Bile duct (tissue), 1 donor: ENCODE measurements around the genes TTBK1 and SLC22A7.

- PRO-cap: no peak
These were observed 23.0 kb downstream of the CUL9 start for GRCh38 chr6:43204949-43205519.

GRCh38 chr6:43243053-43243791, at the start of gene TTBK1:
Gene TTBK1, plus strand, starts transcription at chr6:43243481.
- PRO-cap: no peak

DNA sequence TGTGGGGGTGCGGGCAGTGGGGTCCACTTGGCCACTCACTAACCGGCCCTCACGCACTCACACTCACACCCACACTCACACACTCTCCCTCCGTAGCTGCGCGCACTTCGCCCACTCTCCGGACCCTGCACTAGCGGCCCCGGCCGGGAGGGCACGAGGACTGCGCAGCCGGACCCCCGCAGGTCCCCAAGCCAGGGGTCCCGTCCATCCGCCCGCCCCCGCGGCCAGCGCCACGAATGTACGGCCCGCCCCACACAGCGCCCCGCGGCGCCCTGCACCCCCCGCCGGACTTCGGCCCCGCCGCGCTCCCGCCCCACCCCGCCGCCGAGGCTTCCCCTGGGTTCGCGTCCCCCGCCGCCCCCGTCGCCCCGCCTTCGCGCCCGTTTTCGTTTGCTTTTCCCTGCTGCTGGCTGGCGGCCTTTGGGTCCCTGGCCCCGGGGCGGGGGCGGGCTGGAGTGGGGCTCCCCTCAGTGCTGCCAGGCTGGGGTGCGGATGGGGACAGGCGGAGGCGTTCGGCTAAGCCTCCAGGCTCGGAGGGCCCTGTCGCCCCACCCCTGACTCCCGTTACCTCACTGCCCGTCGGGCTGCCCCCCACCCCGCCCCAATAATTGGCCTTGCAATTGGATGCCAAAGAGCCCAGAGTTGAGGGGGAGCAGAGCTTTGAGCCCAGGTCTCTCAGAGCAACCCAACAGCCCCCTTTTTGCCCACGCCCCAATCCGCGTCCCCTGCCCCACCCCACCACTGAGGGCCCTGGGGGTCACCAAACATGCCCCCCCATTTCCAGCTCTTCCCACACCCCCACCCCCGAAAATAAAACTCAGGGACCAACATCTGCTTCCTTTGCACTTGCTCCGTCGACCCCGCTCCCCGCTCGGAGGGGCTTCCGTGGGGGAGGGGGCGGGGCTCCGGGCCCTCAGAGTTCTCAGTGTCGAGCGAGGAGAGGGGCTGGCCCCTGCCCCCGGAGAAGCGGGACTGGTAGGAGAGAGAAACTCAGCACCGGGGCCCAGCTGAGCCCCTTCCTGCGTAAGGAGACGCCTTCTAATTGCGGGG, 22.7 kb upstream of the SLC22A7 start:
- PRO-cap: bidirectional peak, plus-strand start at position 479 of the sequence, minus-strand start at position 274 of the sequence

DNA sequence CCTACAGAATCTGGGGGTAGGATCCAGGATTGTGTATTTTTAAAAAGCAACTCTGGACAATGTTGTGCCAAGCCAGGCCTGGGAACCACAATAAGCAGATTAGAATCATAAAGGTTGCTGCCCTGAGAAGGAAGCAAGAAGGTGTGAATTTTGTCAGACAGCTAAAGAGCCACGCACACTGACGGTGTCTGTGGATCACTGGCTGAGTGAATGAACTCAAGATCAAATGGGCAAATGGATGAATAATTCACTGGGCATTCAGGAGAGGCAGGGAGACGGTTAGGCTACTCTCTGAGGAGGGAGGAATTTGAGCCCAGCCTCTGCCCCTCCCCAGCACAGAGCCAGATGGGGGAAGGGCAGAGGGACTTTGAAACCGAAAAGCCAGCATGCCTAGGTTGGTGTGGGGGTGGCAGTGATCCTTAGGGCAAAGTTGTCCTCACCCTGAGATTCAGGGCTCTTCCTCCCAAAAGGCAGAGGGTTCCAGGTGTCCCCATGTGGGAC, 19.5 kb upstream of the SLC22A7 start:
- PRO-cap: bidirectional peak, plus-strand start at position 250 of the sequence, minus-strand start at position 212 of the sequence

DNA sequence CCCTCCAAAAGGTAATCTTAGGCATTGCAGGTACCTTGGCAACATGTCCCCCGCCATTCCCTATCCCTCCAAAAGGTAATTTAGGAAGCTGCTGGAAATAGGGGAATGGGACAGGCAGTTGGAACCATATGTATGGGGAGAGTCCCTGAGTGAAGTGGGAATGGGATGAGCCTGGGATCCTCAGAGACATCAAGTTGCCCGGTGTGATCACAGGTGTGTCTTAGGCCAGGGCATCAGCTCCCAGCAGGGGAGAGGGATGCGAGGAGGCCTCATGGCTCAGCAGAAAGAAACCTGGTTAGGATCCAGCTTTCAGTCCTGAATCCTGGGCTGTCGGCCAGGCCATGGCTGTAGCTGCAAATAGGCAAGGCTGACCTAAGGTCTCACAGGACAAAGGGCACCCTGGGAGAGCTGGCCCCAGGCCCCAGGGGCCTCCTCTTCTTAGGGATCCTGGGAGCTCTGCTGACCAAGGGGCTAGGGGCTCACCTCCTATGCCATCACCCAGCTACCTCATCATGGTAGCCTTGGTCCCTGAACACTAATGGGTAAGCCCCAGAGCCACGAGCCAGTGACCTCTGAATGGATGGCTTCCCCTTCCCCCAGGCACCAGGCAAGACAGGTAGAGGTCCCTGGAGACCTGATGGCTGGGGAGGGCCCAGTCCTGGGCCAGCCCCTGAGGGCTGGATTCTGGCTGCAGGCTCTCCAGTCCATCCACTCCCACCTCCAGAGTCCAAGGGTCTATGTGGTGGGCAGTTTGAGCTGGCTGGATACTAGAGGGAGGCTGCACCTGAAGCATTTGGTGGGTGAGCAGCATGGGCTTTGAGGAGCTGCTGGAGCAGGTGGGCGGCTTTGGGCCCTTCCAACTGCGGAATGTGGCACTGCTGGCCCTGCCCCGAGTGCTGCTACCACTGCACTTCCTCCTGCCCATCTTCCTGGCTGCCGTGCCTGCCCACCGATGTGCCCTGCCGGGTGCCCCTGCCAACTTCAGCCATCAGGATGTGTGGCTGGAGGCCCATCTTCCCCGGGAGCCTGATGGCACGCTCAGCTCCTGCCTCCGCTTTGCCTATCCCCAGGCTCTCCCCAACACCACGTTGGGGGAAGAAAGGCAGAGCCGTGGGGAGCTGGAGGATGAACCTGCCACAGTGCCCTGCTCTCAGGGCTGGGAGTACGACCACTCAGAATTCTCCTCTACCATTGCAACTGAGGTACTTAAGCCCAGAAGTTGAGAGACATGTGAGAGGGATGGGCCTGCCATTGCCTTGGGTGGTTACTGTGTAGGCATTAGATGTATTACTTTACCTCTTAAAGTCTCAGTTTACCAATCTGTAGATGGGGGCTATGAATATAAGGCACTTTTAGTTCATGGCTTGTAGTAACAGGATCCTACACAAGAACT, at the start of gene SLC22A7:
Gene SLC22A7, plus strand, starts transcription at position 711 of the 1,393 bp plus-strand sequence.
- PRO-cap: no peak

GRCh38 chr6:43357172-43357826, 12.1 kb downstream of the ZNF318 start:
- PRO-cap: no peak

GRCh38 chr6:43456239-43456425, 784 bp upstream of the DLK2 start:
- PRO-cap: unidirectional peak, plus-strand start at chr6:43456339

DNA sequence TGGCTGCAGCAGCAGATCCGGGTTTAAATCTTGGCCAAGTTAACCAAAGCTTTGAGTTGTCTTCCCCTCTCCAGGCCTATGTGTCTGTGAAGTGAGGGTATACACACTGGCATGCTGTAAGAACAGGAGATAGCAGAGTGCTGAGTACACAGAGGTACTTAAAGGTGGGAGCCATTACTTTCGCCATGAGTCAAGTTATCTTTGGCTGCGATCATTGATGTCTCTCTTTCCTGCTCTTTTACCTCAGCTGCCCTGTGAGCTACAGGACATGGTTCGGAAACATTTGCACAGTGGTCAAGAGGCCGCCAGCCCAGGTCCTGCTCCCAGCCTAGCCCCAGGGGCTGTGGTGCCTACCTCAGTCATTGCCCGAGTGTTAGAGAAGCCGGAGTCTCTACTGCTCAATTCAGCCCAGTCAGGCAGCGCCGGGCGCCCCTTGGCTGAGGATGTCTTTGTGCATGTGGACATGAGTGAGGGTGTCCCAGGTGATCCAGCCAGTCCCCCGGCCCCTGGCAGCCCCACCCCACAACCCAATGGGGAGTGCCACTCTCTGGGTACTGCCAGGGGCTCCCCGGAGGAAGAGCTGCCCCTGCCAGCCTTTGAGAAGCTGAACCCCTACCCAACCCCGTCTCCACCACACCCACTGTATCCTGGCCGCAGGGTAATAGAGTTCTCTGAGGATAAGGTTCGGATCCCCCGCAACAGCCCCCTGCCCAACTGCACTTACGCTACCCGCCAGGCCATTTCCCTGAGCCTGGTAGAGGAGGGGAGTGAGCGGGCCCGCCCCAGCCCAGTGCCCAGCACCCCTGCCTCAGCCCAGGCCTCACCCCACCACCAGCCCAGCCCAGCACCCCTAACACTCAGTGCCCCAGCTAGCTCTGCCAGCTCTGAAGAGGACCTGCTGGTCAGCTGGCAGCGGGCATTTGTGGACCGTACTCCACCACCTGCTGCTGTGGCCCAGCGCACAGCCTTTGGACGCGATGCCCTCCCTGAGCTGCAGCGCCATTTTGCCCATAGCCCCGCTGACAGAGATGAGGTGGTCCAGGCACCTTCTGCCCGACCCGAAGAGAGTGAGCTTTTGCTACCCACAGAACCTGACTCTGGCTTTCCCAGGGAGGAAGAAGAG, 5.3 kb downstream of the LRRC73 start:
- PRO-cap: no peak

GRCh38 chr6:43620405-43621254, 8.4 kb downstream of the GTPBP2 start:
- PRO-cap: no peak

- PRO-cap: bidirectional peak, plus-strand start at chr6:43668347, minus-strand start at chr6:43668186
These were observed 19.4 kb downstream of the MRPS18A start for GRCh38 chr6:43668033-43668688.

GRCh38 chr6:43686605-43687419, 779 bp downstream of the MRPS18A start:
- PRO-cap: no peak

GRCh38 chr6:43725087-43725647, 37.6 kb upstream of the MRPS18A start:
- PRO-cap: unidirectional peak, minus-strand start at chr6:43725180

- PRO-cap: no peak
These were observed 10.6 kb upstream of the VEGFA start for GRCh38 chr6:43759483-43759682.

DNA sequence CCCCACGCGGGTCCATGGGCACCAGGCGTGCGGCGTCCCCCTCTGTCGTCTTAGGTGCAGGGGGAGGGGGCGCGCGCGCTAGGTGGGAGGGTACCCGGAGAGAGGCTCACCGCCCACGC, 1.3 kb downstream of the VEGFA start:
- PRO-cap: bidirectional peak, plus-strand start at position 51 of the sequence, minus-strand start at position 56 of the sequence

- PRO-cap: bidirectional peak, plus-strand start at chr6:43772638, minus-strand start at chr6:43772434; bidirectional peak, plus-strand start at chr6:43773062, minus-strand start at chr6:43772808
These were observed 2.5 kb downstream of the VEGFA start for GRCh38 chr6:43772215-43773238.

- PRO-cap: no peak
These were observed 15.5 kb downstream of the VEGFA start for GRCh38 chr6:43785562-43785875.

- PRO-cap: no peak
These were observed 39.4 kb downstream of the VEGFA start for GRCh38 chr6:43809205-43810004.

- PRO-cap: no peak
These were observed 102.0 kb downstream of the VEGFA start for GRCh38 chr6:43872135-43872334.

GRCh38 chr6:43874225-43874721, 104.3 kb downstream of the VEGFA start:
- PRO-cap: no peak

- PRO-cap: no peak
These were observed 146.1 kb downstream of the VEGFA start for GRCh38 chr6:43915835-43916705.